Right common carotid artery plus branches (tissue), 1 donor: ENCODE results near the genes CLDN16 and CCDC50.

- PRO-cap = no peak
These were observed 440.1 kb downstream of the LPP start for GRCh38 chr3:188593990-188594574.

GRCh38 chr3:188595531-188596364 lies 441.8 kb downstream of the LPP start:
- PRO-cap = no peak

- PRO-cap = no peak
These were observed 455.0 kb downstream of the LPP start for GRCh38 chr3:188608985-188609344.

- PRO-cap = no peak
These were observed 455.5 kb downstream of the LPP start for GRCh38 chr3:188609345-188609970.

- PRO-cap = no peak
These were observed 305.6 kb upstream of the TPRG1 start for GRCh38 chr3:188866137-188866574.

GRCh38 chr3:188886128-188887029 lies 285.4 kb upstream of the TPRG1 start:
- PRO-cap = no peak

GRCh38 chr3:188901123-188901622 lies 270.6 kb upstream of the TPRG1 start:
- PRO-cap = no peak

- PRO-cap = bidirectional peak, plus-strand start at chr3:188947606, minus-strand start at chr3:188947674
These were observed 224.3 kb upstream of the TPRG1 start for GRCh38 chr3:188947356-188947887.

DNA sequence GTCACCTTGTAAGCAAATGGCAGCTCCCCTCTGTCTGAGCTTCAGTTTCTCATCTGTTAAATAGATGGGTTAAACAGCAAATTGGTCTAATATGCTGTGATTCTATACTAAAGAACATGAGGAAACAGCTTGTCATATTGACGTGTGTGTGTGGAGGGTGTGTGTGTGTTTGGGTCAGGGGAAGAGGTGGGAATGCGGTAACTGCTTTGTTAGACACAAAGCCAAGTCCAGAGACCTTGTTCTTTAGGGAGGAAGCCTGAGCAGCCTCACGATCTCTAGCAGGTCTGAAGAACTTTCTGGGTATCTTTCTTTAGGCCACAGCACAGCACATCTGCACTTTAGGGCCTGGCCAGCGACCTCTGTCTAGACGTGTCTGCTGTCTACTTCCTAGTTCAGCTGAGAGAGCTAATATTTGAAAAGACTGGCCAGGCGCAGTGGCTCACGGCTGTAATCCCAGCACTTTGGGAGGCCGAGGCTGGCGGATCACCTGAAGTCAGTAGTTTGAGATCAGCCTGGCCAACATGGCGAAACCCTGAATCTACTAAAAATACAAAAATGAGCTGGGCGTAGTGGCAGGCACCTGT lies 220.0 kb upstream of the TPRG1 start:
- PRO-cap = no peak

DNA sequence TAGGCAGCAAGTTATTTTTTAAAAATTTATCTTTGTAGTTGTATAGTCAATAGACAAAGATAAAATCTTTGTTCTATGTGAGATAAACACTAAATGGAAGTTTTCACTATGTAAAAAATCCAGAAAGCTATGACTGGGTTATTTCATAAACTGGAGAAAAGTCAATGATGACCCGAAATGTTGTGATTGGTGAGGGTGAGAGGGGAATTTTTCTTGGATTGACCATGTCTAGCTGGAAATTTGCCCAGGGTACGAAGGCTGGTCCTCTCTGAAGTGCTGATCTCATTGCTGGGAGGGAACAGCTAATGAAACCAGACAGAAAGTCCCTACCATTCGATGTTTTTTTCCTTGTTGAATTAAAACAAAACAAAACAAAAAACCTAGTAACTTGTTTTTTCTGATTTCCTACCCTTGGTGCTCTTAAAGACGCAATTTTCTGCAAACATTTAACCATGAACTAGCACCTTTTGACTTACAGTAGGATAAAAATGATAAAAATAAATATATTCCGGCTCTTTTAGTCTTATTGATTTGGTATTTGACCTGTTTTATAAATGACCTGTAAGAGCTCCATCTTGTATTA lies 14.4 kb downstream of the TPRG1 start:
- PRO-cap = no peak

GRCh38 chr3:190101217-190102145 lies 19.2 kb downstream of the P3H2 start:
- PRO-cap = no peak

DNA sequence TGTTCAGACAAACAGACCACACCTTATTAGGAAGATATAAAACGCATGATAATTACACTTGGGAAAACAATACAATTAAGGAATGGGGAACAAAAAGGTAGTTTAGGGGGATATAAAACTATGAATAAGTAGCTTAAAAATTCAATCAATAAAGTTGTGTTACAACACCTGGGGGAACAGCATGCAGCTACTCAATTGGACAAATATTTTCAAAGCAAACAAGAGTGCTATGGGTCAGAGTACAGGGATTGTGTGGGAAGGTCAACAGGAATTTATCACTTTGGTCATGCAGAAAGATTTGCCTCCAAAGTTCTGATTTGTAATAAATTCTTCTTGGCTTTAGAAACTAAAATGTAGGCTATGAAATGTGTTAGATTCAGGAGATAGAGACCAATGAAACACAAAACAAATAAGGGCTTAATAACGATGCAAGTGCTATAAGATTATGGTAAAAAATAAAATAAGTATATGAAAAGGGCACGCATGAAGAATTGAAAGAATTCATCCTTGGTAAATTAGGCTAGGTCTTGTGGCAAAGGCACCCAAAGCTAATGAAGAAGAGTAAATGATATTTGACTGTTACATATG lies 14.9 kb downstream of the CLDN1 start:
- PRO-cap = no peak

GRCh38 chr3:190312584-190313211 lies 9.5 kb downstream of the CLDN1 start:
- PRO-cap = no peak

DNA sequence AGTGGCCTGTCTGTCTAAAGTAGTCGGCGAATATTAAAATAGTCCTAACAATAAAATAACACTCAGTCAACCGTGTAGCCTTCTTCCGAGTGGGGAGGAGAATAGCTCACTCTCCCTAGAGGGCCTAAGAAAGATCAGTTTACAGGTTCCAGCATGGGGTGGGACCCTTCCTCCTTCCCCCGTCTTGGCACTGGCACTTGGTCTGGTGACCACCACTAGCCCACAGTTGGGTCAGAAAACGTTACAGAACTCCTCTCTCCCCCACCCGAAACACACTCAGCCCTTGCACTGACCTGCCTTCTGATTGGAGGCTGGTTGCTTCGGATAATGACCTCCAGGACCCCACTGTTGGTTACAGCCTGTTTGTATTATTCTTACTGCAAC lies at the start of gene CLDN16:
CLDN16 (plus strand) TSS at position 371 of the 384 bp plus-strand sequence.
- PRO-cap = no peak

DNA sequence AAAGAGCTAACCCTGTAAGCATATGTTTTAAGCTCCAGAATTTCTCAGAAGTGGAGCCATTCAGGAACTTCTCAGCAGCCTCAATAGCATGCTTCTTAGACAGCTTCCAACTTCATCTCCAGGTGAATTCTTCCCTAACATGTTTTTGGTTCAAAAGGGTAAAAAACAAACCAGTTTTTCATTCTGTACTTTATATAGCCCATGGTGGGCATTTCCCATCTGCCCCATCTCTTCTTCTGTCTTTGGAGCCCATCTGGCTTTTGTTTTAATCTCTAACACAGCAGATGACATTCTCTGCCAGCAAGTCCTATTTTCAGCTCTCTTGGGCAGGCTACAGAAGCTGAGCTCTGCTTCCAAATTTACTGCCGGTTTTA lies 26.8 kb upstream of the IL1RAP start:
- PRO-cap = no peak

- PRO-cap = no peak
These were observed 77.2 kb downstream of the IL1RAP start for GRCh38 chr3:190591098-190591507.

DNA sequence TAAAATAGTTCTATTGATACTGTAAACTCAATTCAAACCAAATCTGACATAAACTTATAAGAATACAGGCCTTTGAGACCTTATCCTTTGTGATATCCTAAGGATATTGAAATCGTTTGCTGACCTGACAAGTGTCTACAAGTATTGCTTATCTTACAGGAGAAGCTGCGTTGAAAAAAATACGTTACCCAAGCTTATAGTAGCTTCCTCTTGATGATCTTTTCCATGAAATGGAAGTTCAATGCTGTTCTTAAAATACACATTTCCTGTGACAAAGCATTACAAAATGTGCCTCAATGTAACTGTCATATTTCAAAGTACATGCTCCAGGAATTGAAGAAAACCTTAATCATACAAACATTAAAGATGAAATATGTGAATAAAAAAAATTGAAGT lies 104.8 kb downstream of the IL1RAP start:
- PRO-cap = no peak

- PRO-cap = no peak
These were observed 1.9 kb downstream of the GMNC start for GRCh38 chr3:190860544-190860988.

DNA sequence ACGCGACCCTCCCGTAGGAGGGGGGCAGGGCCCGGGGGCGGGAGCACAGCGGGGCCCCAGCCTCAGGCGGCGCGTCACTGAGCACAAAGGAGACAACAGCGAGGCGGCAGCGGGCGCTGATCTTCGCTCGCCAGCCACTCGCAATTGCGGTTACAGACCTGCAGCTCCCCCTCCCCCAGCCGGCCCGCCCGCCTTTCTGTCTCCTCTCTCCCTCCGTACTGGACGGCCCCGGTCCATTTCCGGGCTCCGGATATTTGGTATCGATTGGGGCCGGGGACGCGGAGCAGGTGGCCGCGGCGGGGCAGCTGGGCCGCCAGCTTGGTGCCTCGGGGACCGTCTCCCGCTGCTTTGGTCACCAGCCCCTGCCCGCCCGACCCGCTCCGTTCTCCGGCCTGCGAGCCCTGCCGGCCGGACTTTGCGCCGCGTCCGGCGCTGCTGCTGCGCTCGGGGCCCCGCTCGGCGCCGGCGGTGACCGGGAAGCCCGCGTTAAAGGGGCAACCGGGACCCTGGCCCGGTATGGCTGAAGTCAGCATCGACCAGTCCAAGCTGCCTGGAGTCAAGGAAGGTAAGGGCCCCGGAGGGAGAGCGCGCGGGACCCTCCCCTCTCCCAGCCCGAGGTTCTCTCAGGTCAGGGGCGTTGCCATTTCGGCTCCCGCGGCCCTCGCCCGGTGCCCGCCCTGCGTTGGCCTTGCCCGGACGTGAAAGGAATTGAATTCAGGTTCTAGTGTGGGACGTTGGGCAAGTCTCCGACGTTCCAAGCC lies at the start of gene CCDC50:
CCDC50 (plus strand) TSS at position 236 of the 761 bp plus-strand sequence.
- PRO-cap = bidirectional peak, plus-strand start at position 263 of the sequence, minus-strand start at position 146 of the sequence; bidirectional peak, plus-strand start at position 413 of the sequence, minus-strand start at position 403 of the sequence

- PRO-cap = no peak
These were observed 26.5 kb upstream of the UTS2B start for GRCh38 chr3:191356561-191357412.